Neural cell (in vitro differentiated cells): ENCODE data around the gene THEMIS2.

- RAMPAGE, long total RNA, result no peak
Measured at GRCh38 chr1:26729261-26730222, 33.7 kb downstream of the ARID1A start.

DNA sequence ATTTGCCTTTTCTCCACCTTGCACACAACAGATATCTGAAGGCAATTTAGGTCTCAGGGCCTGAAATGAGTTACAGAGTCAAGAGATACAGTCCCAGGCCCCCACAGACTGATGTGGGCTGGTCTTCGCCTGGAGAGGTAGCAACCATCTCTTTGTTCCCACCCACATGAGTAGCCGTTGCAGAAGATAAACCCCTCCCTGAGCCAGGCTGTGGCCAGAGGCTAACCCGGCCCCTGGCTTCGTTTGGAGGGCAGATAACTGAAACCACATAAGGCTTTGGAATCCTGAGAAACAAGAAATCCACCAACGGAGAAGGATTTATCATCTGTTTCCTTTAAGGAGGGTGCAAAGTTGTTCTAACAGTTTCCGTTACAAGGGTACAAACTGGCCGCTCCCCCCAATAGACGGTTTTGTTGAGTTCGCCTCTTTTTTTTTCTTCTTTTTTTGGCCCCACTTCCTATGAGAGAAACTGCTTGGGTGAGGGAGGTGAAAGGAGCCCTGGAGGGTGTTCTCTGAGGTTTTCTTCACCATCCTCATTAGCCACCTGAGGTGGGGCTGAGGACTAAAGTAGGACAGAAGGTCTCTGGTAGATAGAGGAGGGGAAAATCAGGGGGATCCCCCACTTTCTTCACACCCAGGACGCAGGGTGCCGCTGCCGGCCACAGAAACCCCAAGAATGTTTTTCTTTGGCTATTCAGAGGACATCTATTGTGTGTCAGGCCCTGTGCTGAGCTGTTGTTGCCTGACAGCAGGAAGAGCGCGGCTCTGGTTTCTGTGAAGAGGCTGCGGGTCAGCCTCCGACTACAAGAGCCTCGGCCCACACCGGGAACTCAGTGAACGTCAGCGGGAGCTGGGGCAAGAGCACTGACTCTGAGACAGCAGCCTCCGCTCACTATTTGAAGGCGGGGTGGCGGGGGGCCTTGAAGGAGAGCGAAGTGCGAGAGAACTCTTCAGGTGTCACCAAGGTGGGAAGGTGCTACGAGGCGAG is 614 bp upstream of the PIGV start:
- RAMPAGE, long total RNA, result no peak

DNA sequence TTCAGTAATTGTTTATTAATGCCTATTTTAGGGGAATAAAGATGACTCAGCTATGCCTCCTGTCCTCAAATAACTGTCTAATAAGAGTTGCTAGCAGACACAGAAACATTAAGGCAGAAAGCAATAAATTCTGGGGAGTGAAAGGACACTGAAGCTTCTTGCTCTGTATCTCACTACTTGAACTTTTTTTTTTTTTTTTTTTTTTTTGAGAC is 12.8 kb downstream of the PIGV start:
- RAMPAGE, long total RNA, result no peak

GRCh38 chr1:26911133-26911558 is 2.6 kb downstream of the NR0B2 start:
- RAMPAGE, long total RNA, result no peak

GRCh38 chr1:26913274-26913743 is 466 bp downstream of the NR0B2 start:
- RAMPAGE, long total RNA, result no peak

DNA sequence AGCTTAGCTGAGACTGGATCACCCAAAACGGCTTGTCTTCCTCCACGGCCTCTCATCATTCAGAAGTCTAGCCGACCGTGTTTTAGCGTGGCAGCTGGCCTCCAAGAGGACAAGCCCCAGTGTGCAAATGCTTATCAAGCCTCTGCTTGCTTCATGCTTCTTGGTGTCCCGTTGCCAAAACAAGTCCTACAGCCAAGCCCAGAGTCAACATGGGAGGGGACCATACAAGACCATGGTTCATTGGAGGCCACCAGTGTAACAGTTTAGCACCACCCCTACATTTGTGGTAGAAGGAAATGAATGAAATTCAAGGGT is 10.6 kb upstream of the KDF1 start:
- RAMPAGE, long total RNA, result no peak

DNA sequence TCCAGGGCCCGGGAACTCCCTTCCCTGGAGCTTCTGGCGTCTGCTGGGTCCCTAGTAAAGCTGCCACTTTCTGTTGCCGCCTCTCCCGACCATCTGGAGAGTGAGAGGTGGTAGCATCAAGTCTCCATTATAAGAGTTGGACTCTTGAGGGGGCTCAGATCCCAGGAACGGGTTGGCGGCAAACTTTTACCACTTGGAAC is 1.1 kb downstream of the TRNP1 start:
- RAMPAGE, long total RNA, result no peak

DNA sequence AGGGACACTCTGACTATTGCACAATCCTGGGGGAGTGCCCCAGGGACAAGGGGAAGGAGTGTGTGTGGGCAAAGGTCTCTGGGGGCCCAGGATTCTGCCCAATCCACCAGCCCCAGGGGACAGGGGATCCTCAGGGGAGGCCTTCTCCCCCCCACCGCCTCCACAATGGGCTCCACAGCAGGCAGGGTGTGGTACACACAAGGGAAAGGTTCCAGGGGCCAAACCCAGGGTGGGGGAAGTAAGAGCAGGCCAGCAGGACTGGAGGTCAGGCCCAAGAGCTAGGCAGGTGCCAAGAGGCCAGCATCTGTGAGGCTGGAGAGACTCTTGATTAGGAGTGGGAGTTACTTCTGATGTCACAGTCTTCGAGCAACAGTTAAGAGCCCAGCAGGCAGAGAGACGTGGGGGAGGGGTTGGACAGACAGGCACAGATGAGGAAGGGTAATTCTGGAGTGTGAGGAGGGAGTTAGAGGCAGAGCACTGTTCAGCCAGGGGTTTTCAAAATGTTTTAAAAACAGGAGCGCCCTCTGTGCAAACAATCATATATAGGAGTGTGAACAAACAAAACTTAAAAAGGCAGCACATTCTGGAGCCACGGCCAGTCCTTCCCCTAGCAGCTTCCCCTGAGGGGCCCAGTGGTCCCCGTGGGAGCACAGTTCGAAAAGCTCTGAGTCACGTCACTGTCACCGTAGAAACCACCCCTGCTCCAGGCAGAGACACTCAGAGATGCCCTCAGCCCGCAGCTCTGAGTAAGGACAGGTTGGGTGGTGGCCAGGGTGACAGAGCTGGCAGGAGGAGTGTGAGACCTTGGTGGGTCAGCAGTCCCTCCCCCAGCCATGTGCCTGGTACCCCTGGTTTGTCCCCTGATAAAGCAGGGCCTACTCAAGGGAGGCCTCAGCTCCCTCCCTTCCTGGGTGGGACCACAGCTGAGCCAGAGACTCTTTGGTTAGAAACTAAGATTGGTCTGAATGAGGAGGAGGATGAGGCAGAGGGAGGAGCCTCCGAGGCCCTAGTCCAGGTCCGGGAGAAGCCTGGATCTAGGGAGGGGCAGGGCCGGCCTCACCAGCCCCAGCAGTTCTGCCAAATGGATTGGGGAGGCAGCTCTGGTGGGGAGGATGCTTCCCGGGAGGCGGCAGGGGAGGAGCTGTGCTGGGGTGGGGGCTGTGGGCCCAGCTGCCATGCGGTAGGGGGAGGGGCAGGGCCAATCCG is 55.5 kb downstream of the SLC9A1 start:
- RAMPAGE, long total RNA, result no peak

GRCh38 chr1:27146086-27146708 is 8.7 kb downstream of the SLC9A1 start:
- RAMPAGE, long total RNA, result no peak

DNA sequence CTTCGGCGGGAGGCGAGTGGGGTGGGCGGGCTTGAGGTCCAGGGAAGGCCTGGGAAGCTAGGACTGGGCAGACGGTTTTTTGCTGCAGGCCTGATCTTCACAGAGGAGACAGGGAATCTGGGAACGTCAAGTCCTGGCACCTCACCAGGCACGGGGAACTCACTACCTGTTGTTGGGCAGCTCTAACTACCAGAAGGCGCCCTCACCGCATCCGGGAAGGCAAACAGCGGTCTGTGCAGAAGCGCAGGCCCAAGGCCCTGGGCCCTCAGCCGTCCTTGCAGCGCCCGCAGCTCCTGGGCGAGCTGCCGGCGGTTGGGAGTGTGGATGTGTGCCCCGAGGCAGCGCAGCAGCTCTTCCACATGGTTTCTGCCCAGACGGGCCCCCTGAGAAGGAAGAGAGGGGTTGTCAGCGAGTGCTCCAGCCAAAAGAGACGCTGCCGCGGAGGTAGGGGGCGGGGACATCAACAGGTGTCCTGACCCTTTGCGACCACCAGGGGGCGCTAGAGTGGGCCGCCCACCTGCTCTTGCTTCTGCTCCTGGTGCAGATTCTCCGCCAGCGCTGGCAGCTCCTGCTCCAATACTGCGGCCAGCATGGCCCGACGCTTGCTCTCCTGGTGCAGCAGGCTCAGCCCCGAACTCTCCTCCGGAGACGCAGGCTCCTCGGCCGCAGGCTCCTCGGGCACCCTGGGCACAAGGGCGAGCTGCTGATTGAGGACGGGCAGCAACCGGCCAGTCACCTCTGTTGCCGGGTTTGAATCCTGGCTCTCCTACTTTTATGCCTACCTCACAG is 9.4 kb downstream of the MAP3K6 start:
- RAMPAGE, long total RNA, result no peak

DNA sequence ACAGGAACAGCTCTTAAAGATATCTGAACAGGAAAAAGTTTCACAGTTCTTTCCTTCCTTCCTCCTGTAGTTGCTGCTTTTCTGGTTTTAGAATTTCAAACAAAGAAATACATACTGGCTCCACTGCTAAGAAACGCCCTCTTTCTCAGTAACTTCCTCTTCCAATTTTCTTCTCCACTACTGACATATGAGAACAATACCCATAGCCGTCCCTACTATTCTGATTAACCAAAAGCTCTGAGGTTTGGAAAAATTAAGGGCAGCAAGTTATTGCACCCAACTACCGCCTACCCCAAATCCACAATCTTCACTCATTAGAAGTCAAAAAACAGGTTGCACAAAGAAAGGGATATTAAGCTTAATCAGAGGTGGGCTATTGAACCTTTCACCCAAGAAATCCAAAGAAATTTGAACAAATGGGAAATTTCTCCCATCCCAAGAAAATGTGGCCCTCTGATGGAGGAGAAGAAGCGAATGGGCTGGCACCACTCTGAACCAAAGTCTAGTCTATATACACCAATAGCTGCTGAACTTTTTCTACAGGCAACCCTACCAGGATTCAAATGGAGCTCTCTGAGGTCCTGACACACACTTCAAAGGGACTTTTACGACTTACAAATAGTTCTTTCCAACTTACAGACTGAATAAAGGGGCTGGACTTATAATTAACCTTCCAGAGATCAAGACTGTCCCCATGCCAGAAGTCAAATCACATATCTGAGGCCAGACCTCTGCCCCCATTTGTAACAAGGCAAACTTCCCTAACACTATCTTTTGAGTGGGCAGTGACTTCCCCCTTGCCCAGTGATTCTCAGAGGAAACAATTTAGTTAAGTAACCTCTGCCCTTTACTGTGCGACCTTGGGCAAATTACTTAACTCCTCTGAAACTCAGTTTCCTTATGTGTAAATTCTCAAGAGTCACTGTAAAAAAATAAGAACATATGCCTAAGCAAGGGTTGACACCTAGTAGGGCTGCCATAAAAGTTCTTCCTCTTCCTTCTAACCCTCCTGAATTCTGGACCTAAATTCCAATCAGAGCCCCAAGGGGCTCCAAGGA is 1.6 kb downstream of the WASF2 start:
- RAMPAGE, long total RNA, result no peak

- RAMPAGE, long total RNA, result no peak
Measured at GRCh38 chr1:27492236-27492815, 2.4 kb upstream of the WASF2 start.

DNA sequence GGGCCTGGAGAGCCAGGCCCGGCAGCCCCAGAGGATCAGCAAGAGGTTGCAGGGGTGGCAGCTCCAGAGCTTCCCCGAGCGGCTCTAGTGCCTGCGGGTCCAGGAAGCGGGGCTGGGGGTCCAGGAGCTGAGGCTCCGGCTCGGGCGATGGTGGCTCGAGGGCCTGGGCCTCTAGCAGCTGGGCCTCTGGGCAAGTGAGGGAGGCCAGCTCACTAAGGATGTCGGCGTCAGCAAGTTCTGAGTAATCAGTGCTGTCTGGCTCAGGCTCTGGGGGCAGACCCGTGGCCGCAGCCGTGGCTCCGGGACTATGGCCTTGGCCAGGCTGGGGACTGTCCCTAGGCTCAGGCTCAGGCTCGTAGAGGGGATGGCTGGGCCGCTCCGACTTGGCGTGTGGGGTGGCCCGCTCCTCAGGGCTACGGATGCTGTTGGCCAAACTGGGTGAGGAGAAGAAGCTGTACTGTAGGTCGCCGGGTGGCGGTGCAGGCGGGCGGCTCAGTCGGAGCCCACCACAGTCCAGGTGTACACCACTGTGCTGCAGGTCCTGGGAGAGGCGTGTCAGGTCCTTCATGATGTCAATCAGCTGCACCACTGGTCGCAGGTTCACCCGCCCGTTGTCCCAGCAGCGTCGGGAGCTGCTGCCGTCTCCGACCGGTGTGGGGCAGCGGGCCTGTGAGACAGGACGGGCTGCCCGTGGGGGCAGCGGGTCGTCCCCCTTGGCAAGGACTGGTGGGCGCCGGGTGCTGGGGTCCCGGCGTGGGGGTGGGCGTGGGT is 52.6 kb downstream of the AHDC1 start:
- RAMPAGE, long total RNA, result no peak

GRCh38 chr1:27556954-27558464 is 46.4 kb downstream of the AHDC1 start:
- RAMPAGE, long total RNA, result no peak

GRCh38 chr1:27577468-27577829 is 26.5 kb downstream of the AHDC1 start:
- RAMPAGE, long total RNA, result no peak

GRCh38 chr1:27612233-27613015 is 8.5 kb upstream of the AHDC1 start:
- RAMPAGE, long total RNA, result no peak

DNA sequence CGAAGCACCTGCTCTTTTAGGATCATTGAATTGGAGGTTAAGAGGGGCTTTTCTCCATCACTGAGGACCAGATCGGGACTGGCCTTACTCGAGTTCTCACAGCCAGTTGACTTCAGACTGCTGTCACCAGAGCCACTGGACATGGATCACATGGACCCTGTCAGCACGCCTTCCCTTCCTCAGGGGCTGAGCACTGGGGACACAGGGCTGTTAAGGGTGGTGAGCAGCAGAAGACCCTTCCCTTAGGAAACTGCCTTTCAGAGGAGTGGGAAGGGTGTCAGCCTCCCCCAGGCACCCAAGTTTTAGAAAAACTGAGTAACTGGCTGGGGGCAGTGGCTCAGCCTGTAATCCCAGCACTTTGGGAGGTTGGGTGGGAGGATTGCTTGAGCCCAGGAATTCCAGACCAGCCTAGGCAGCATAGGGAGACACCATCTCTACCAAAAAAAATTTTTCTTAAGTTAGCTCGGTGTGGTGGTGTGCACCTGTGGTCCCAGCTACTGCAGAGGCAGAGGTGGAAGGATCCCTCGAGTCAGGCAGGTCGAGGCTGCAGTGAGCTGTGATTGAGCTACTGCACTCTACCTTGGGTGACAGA is 548 bp upstream of the FGR start:
- RAMPAGE, long total RNA, result no peak

DNA sequence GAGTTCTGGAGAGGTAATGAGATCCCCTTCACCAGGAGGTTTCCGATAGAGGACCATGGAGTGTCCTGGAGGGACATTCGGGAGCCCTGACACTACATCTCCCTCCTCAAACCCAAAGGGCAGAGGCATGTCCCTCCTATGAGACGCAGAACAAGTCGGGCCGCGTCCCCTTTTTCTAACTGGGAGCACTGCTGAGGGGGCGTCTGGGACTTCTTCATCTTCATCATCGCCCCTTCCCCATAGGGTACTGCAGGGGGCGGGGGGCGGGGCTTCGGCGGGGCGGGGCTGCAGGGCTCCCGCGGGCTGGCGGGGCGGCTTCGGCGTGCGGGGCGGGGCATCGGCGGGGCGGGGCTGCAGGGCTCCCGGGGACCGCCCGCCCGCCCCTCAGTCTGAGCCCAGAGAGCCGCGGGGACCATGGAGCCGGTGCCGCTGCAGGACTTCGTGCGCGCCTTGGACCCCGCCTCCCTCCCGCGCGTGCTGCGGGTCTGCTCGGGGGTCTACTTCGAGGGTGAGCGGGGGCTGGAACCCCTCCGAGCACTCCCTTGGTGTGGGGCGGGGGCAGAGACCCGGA is at the start of gene THEMIS2:
THEMIS2 (plus strand) TSS at position 387 of the 571 bp plus-strand sequence.
- RAMPAGE, long total RNA, result no peak

DNA sequence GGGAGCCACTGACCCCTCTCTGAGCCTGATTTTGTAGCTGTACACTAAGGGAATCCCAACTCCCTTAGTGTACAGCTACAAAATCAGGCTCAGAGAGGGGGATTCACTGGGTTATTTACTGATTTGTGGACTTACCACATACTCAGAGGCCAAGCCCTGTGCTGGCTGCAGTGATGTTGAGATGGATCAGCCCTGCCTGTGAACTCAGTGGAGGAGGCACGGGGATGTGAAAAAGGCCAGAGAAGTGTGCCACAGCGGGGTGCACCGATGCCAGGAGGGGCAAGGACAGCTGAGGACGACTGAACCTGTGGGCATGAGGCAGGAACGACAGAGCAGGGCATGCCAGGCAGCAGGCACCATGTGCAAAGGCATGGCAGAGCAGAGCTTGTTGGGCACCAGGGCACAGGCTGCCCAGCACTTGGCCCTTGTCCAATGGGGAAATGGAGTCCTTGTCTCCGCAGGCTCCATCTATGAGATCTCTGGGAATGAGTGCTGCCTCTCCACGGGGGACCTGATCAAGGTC is 3.8 kb downstream of the THEMIS2 start:
- RAMPAGE, long total RNA, result no peak

- RAMPAGE, long total RNA, result no peak
Measured at GRCh38 chr1:27885424-27886095, 13.2 kb downstream of the THEMIS2 start.